Left colon (tissue), 1 donor: ENCODE measurements around the gene NMUR2.

DNA sequence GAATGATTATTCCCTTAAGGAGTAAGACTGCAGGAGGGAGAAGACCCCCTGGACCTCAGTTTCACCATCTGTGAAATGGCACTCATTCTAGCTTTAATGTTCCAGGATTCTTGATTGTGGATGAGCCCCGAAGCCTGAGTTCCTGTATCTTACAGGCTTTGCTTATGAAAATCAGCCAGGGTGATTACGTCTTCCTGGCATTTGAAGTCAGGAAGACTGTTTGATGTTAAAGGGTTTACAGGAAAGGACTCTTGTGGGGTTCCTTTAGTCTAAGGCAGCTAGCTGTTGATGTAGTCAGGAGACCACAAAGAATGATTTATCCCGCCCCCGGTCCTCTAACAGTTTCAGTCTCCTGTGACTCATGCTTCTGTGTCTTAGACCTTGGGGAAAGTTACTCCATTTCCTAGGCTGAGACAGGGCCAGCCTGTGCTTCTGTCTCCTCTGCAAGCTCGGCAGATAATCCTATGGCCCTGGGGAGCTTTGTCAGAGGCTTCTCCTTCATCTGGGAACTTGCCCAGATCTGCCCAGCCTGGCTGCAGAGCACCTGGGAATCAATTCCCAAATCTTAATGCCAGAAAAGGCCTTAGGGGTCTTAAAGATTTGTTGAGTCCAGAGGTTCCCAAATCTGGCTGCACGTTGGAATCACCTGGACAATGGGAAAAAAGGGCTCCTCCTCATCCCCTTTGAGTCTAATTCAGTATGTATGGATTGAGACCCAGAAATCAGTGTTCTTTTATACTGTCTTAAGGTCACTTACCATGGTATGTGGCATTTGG lies 11.7 kb downstream of the SMIM3 start:
- PRO-cap = no peak

DNA sequence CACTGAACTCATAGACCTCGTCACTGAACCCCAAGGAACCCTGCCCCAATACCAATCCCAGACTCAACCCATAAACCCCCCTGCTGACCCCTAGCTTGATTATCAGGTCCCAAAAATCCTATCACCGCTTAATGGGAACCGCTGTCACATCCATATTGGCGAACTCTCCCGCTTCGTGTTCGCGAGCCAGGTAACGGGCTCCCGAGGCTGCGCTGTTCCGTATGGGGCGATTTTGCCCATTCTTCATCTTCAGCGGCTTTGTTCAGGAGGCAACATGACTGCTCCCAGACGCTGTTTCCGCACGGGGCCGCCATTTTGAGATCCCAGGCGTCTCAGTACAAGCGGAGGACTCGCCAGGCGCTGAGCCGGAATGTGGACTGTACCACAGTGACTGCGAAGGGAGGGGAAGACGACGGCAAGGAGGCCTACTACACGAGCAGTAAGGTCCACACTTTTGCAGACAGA lies 41.5 kb upstream of the ZNF300 start:
- PRO-cap = bidirectional peak, plus-strand start outside the sequence, minus-strand start at position 317 of the sequence

GRCh38 chr5:151016658-151017127 lies 3.7 kb upstream of the GPX3 start:
- PRO-cap = no peak

GRCh38 chr5:151029450-151029966 lies 9.1 kb downstream of the GPX3 start:
- PRO-cap = no peak

- PRO-cap = no peak
Measured at GRCh38 chr5:151036773-151037007, 16.3 kb downstream of the GPX3 start.

- PRO-cap = no peak
Measured at GRCh38 chr5:151104488-151105458, 23.9 kb upstream of the TNIP1 start.

DNA sequence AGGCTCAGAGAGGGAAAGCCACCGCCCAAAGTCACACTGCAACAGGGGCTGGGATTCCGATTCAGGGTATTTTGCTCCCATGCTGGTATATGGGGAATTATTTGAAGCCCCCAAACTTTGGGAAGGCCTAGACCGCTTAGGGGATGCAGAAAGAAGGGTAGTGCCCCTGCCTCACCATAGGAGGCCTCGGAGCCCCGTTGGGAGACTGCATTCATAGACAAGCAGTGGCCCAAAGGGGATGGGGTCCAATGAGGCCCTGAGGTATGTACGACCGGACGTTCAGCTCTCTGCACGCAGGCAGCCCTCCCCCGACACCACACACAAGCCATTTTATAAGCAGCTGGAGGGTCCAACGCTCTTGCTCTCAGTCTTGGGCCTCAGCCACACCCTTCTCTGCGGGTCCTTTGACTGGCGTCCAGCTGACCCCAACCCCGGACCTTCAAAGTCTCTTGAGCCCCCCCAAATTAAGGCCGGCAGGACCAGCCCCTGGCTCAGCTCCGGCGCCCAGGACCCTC lies 628 bp downstream of the ANXA6 start:
- PRO-cap = no peak

DNA sequence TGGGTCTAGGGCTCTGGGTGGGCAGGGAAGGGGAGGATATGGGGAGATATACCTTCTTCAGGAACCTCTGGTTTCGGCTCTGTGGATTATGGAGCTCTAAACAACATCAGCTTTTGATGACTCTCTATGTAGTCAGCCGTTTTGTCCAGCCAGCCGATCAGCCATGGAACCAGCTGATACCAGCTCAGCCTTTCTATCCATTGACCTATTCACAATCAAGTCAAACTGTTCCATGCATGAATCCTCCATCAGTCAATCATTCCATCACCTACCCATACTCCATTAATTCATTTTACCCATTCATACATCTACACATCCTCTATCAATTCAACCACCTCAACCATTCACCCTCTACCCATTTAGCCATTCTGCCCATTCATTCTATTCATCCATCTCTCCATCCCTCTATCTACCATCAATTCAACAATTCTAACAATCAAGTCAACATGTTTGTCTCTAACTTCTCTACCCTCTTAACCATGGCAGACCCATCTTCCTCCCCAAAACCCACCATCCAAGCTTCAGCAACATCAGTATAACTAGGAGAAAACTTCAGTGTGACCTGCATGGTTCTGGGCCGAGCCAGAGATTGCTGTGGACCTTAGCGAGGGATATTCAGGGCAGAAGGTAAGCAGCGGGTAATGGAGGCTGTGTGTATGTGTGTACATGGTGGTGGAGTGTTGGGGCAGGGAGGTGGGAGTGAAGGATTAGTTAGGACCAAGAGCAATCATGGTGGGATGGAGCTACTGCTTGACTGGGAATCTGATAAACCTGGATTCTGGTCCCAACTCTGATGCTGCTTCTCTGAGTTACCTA lies 20.4 kb upstream of the ANXA6 start:
- PRO-cap = no peak

GRCh38 chr5:151255721-151256266 lies 2.8 kb downstream of the GM2A start:
- PRO-cap = no peak

GRCh38 chr5:151483106-151483793 lies 35.8 kb downstream of the SLC36A1 start:
- PRO-cap = no peak

DNA sequence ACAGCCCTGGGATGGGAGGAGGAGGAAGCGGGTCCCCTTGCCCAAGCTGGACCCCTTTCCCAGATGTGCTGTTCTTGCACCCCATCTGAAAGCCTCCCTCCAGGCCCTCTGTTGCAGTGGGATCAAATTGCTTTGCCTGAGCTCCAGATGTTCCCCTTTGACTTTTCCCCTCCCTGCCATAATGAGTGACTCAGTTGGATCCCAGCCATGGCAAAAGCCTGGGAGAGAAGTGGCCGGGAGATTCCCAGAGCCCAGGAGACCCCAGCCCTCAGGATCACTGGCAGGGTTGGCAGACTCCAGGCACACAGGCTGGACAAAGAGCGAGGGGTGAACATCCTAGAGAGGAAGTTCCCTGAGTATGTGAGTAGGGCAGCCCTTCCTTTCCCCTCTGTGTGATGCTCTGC lies 21.6 kb downstream of the SPARC start:
- PRO-cap = no peak

DNA sequence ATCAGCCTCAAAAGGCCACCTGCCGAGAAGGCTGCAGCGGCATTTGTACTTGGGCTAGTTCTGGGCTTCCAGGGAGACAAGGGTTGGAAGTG lies 938 bp downstream of the G3BP1 start:
- PRO-cap = no peak

DNA sequence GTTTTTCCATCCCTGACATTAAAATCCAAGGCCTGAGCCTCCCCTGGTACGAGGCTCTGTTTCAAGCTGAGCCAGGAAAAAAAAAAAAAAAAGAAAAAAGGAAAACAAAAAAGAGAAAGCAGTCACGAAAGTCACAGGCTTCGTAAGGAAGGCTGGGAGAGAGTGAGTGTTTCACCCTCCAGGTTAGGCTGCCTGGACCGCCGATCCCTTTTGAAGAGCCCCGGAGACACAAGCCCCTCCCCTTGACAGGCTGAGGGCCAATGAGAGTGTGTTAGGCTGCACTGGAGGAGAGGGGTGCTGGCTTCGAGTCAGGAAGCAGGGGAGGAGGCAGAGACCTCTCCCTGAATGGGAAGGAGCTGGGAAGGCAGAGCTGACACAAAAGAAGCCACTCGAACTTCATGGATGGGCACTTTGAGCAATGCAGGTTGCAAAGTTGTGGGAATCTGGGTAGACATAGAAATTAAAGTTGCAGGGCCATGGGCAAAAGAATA lies at the start of gene NMUR2:
TSS of gene NMUR2 (minus strand) at position 185 of the 491 bp plus-strand sequence.
- PRO-cap = no peak

- PRO-cap = no peak
Measured at GRCh38 chr5:154027147-154027410, 11.6 kb downstream of the FAM114A2 start.

DNA sequence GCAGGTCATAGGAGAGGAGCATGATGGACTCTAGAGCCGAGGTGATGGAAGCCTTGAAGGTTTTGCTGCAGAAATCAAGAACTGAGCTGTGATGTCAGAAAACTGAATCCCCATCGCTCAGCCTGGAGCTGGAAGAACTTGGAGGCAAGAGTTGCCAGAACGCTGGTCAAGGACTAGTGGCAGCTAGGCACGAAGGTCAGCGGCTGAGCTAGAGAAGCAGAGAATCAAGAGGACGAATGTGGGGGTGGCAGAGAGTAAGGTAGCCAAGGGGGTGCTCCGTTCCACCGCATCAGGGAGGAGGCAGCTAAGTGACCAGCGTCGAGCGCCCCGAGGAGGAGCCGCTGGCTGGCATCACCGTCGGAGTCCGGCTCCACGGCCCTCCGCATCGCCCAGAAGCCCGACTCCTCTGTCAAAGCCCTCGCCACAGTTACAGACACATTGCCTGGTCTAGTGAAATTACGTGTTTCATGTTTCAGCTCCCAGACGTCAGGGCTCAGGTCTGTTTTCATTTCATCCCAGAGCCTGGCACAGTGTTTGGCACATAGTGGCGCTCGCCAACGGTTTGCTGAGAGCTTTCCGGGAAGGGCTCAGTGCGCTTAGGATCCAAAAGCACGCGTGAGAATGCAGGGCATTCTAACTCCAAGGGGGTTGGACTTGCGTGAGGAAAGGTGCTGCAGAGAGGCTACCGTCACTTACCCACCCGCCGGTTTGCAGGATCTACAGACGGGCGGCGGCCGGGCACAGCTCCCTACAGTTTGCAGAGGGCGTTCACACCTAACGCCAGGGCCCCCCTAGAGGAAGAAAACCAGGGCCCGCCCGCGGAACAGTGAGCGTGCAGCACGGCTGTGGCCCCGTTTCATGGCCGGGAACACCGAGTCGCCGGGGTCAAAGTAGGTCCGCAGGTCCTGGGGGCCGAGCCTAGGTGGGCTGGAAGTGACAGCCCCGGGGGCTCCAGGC lies 955 bp upstream of the GALNT10 start:
- PRO-cap = bidirectional peak, plus-strand start at position 722 of the sequence, minus-strand start at position 710 of the sequence

- PRO-cap = no peak
Measured at GRCh38 chr5:154197973-154198763, 7.6 kb downstream of the GALNT10 start.

DNA sequence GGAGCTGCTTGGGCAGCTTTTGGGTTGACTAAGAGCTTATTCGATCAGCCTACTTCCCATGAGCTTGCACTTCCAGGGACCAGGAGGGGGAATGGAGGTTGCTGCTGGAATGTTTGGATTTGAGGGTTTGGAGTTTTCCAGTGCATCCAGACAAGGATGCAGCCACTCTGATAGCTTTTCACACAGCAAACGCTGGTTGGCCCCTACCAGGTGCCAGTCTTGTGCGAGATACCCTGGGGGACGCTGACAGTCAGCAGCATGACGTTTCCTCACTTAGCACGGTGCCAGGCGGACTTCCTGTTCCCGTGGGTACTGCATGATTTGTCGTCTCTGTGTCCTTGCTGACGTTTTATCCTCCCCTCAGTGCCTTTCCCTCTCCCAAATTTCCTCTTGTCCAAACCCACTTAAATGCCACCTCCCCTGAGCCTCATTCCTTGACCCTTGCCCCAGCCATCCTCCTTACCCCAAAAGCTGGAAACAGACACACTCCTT lies 60.7 kb upstream of the SAP30L start:
- PRO-cap = no peak

- PRO-cap = no peak
Measured at GRCh38 chr5:154389875-154390381, 55.9 kb upstream of the SAP30L start.

- PRO-cap = no peak
Measured at GRCh38 chr5:154395428-154396292, 50.1 kb upstream of the SAP30L start.

DNA sequence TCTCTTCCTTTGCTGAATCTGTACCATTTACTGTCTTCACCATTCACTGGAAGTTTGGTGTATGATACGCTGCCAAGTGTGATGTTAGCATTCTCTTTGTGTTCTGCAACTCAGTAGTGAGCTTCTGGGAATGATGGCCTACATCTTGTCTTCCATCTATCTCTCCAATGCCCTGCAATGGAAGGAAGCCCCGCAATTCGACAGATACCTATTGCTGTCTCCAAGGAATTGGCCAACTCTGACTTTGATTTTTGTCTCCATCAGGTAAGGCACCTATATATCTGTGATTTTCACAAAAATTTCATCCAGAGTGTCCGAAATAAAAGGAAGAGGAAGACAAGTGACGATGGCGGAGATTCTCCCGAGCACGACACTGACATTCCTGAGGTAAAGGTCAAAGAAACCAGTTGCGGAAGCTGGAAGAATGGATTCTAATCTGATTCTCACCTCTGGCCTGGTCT lies 5.1 kb downstream of the SAP30L start:
- PRO-cap = no peak